Parotid gland (tissue), 1 donor: Measurements from ENCODE around the gene PSTPIP2.

- PRO-cap, result unidirectional peak, minus-strand start at chr18:44777947
Observed at GRCh38 chr18:44777646-44778316, 97.1 kb downstream of the SETBP1 start.

- PRO-cap, result no peak
Observed at GRCh38 chr18:44802877-44803577, 122.3 kb downstream of the SETBP1 start.

DNA sequence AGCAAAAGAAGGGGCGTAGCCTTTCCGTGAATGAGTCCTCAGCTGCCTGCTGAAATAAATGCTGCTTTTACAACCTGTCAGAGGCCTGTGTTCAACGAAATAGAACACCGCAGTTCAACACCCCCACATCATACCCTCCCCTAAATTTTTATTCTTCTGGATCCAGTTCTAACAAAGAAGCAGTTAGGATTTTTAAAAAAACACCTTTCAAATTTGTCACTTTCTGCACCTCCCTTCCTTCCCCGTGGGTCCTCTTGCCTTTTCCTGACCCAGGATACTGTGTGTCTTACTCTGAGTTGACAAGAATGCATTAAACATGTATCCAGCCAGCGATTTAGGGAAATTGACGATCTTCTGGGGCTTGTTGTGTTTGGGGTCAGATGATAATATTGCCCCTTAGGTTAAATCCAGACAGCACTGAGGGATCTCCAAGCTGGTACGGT, 135.9 kb downstream of the SETBP1 start:
- PRO-cap, result no peak

- PRO-cap, result no peak
Observed at GRCh38 chr18:44925030-44925668, 244.5 kb downstream of the SETBP1 start.

DNA sequence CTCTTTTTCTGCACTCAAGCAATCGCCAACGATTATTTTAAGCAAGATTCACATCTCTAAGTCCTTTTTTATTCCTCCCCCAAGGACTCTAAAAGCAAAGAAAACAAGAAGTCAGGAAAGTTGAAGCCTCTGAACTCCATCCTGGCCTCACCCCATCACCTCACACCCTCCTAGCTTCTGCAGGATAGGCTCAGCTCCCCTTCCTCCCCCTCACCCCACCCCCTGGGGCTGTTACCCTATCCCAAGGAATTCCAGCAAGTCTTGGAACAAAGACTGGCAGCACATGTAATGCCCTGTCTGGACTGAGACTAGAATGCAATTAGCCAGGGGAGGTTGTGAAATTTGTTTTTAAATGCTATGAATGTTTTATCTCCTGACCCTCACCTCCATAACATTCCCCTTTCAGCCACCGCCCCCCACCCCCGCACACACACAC, 290.9 kb upstream of the SLC14A2 start:
- PRO-cap, result no peak

DNA sequence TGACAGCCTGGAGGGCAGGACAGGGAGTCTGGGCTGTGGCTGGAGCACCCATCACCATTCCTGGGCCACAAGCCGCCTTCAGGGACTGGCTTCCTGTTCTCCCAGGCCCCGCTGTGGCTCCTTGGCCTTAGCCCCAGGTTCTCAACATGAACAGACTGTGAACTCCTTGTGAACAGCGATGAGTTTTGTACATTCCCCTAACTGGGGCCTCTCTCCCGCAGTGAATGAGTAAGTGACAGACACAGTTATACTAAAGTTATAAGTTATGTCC, 35.9 kb upstream of the SLC14A1 start:
- PRO-cap, result no peak

GRCh38 chr18:45739133-45739838, 15.3 kb downstream of the SLC14A1 start:
- PRO-cap, result no peak

- PRO-cap, result no peak
Observed at GRCh38 chr18:45803158-45803561, 22.3 kb upstream of the SIGLEC15 start.

GRCh38 chr18:45838443-45839233, 13.2 kb downstream of the SIGLEC15 start:
- PRO-cap, result no peak

DNA sequence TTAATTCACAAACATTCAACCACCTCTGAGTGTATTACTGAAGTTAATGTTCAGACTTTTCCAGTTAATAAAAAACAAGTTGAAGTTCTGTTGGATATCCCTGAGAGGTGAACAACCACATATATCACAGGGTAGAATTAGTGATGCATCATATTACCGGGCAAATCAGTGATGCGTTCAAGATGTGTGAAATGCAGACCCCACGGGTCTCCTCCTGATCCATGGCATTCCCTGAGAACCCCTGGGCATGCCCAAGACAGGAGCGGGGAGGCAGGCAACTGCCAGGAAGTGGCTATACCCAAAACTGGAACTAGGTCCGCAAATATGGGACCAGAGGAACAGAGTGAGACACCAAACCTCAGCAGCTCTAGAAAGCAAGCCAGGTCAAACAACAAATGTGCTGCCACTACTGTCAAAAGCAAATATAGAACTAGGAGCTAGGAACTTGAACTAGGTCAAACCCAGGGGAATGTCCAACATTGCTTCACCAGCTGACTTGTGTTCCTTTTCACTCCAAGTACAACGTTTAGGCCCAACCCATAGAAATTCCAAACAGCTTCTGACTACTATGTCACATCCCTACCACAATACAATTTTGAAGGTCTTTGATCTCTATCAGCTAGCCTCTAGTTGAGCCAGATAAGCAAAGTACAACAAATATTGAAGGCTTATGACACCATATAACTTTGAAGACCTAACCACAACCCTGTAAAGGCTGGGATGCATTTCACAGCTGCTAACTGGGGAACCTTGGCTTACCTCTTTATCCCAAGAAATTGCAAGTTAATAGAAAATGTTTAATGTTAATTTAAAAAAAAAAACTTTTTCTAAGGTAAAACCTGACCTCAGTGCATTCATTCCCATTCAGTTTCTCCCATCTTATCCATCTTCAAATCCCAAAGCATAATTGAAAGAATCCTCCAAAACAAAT, 20.0 kb downstream of the PSTPIP2 start:
- PRO-cap, result no peak

- PRO-cap, result unidirectional peak, minus-strand start at chr18:46072284
Observed at GRCh38 chr18:46071643-46072799, at the start of gene PSTPIP2. Gene PSTPIP2 (minus strand): TSS chr18:46072260.

DNA sequence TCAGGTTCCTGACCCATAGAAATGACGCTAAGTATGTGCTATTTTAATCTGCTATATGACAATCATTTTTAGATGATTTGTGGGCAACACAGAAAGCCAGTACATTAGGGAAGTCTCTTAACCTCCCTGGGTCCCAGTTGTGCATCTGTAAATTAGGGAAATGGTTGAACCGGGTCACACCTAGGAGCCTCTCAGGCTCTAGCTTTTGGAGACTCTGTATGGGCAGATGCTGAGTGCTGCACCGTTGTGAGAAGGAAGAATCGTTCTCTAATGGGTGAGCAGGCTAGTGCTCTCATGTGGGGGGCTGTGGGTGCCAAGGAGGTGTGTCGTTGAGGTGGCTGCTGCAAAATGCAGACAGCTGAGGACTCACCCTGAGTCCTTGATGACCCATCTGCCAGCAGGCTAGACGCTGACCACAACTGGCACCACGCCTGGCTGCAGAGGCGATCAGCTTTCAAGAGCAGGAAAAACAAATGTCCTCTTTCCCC, 21.5 kb upstream of the C18orf25 start:
- PRO-cap, result no peak

- PRO-cap, result no peak
Observed at GRCh38 chr18:46167906-46168543, 5.8 kb upstream of the C18orf25 start.

DNA sequence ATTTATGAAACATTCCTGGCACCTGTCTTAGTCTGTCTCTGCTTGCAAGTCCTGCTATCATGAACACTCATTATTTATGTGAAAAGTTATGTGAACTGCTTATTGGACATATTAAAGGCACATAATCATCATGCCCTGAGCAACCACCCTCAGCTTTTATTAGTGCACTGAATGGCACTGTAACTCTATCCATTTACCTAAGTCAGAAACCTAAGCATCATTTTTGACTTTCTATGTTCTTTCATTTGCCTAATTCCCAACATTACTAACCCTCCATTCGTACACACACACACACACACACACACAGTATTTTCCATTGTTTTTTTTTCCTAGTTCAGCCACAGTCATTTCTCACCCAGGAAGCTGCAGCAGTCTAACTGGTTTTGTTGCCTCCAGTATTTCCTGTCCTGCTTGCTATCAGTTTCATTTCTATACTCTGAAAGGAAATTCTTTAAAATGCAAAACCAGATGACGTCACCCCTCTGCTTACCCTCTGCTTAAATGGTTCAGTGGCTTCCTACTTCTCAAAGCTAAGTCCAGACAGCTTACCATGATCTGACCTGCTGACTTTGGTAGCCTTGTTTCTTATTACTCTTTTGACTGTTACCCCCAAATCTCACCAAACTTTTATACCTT, 76.5 kb downstream of the C18orf25 start:
- PRO-cap, result no peak

GRCh38 chr18:46334753-46335250, 984 bp downstream of the RNF165 start:
- PRO-cap, result no peak

GRCh38 chr18:46531297-46531508, 125.8 kb downstream of the LOXHD1 start:
- PRO-cap, result no peak

DNA sequence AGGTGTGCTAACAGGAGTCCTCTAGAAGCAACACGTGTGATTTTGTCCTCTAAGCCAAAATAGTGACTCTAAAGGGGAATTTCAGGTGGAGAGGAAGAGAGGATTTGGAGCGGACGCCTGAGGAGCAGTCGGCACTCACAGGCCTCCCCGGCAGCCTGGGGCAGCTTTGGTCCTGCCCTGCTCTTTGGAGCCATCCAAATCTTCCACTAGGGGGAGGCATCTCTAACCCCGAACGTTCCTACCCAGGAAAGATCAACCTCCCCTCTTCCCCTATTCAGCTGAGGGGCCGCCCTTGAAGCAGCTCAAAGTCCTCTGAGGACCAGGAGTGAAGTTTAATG, 1.1 kb upstream of the LOXHD1 start:
- PRO-cap, result no peak

DNA sequence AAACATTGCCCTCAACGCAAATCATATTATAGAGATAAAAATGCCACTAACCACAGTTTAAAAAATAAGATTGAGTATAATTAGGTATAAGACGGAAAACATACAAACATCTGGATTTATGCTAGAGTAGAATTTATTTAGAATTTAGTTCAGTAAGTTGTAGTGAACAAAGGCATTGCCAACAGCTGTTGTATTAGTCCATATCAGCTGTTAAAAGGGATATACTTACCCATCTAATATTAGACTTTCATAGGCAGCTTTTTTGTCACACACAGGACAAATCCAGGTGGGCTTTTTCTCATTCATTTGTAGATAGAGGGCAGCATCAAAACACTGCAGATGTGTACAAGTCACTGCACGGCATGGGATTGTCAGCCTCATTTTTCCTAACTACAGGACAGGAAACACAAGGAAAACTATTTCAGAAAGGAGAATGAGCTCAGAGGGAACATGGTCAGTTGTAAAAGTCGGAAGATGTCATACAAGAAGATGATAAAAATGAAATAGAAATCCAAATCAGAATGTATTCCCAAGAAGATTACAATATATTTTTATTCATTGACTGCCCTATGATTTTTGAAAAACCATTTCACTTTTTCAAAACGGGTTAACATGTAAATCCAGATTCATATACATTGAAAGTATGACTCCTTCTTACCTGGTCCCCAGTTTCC, 79.4 kb upstream of the ST8SIA5 start:
- PRO-cap, result no peak

DNA sequence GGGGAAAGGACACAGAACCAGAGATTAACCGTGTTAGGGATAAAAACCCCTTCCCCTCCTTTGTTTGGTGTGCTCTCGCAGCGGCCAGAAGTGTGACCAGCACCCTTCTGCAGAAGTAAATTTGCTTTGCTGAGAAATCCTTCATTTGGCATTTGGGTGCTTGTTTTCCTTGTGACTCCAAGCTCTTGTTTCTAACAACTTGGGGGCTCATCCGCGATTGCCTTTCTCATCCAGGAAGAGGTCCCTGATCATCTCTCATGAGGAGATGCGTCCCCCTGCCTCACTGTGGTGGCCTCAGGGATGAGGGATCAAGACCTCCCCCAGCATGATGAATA, 48.8 kb downstream of the PIAS2 start:
- PRO-cap, result no peak

- PRO-cap, result no peak
Observed at GRCh38 chr18:47174432-47175427, 1.4 kb downstream of the IER3IP1 start.